Measurements from ENCODE around the gene MARK3.

DNA sequence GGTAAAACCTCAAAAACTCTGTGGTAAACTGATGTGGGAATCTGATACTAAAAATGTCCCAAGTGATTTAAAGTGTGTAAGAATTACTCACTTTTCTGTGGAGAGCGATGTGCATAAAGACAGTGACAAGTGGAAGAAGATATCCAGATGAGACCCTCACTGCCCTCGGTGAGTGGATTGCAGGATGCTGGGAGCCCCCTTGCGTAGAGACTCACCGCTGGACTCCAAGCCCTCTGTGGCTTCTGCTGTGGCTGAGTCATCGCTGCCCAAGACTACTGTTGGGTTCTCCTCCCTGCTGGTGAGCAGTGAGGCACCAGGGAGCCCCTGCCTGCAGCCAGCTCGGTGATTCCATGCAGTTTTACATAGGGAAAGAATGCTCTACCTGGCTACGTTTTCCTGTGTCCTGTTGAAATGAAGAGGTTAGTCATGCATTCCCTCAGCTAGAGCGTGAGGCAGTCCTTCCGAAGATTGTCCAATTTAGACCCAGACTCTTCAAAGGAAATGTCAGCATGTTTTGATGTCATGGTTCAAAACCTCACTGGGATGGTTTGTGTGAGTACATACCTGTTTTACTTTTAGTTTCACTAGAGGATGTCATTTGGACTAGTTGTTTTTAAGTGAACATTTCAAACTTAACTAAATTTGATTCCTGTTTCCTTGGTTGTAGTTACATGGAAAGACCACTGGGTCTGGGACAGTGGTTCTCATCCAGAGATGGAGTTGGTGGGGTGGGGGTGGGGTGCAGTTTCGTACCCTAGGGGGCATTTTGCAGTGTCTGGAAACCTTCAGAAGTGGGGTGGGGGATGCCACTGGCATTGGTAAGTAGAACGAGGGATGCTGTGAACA is 28.3 kb downstream of the TRAF3 start:
- PRO-cap, result bidirectional peak, plus-strand start at position 578 of the sequence, minus-strand start at position 479 of the sequence

DNA sequence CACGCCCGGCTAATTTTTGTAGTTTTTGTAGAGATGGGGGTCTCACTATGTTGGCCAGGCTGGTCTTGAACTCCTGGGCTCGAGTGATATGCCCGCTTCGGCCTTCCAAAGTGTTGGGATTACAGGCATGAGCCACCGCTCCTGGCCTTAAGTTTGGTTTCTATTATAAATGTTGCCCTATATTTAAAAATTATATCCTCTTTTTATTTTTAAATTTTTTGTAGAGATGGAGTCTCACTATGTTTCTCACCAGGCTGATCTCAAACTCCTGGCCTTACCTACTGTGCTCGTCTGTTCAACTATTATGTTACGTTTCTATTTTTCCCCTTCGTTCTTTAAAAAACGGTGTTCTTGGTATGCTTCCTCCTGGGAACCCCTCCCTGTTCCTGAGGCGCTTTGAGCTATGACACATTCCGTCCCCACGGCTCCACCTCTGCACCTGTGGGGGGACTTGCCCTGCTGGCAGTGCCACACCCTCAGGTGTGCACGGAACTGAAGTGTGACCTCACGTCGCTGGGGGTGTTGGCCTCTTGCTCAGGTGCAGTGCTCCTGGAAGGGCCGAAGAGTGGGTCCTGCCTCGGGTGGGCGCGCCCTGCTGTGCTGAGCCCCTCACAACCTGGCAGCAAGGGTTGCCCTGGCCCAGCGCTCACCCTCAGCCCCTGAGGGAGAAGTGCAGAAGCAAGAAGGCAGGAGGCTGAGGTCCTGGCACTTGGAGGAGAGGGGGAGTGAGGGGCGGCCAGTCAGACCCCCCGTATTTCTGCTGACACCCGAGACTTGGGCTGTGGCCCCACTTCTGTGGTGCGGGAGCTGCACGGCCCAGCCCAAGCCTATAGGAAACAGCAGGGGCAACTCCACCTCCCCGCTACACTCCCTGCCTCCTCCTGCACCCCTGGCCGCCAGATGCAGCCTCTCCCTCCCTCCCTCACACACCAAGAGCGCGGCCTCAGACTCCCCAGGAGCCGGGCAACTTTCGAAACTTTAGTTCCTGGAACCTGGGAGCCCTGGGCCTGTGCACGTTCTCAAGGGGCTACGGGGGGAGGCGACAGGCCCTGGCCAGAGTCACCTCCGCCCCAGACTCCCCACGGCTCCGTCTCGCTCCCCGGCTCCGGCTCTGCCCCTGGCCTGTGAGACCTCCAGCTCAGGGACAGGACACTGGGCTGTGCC is 5.0 kb downstream of the AMN start:
- PRO-cap, result no peak

GRCh38 chr14:102948843-102949466 is 26.5 kb downstream of the AMN start:
- PRO-cap, result bidirectional peak, plus-strand start at chr14:102949319, minus-strand start at chr14:102949188

DNA sequence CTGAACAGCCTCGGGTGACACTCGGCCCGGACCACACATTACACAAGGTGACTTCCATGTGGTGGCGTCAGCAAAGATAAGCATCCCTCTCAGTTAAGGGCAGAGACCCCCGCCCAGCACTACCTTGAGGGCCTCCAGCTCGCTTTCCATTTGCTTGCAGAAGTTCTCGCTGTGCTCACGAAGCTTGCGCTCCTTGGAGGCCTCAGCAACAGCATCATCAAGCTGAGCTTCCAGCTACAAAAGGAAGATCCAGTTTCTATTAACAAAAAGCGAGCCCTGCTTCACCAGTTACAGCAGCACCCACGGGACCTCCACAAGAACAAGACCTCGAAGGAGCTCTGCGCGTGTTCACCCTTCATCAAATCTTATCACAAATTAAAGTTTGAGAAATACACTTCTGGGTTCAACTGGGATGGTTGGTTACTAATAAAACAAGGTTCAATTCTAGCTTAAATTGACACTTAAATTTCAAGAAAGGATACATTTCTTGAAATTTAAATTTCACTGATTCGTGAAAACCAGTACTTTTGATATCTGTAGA is 47.6 kb downstream of the AMN start:
- PRO-cap, result no peak

GRCh38 chr14:103023675-103024310 is 33.6 kb downstream of the CDC42BPB start:
- PRO-cap, result no peak

DNA sequence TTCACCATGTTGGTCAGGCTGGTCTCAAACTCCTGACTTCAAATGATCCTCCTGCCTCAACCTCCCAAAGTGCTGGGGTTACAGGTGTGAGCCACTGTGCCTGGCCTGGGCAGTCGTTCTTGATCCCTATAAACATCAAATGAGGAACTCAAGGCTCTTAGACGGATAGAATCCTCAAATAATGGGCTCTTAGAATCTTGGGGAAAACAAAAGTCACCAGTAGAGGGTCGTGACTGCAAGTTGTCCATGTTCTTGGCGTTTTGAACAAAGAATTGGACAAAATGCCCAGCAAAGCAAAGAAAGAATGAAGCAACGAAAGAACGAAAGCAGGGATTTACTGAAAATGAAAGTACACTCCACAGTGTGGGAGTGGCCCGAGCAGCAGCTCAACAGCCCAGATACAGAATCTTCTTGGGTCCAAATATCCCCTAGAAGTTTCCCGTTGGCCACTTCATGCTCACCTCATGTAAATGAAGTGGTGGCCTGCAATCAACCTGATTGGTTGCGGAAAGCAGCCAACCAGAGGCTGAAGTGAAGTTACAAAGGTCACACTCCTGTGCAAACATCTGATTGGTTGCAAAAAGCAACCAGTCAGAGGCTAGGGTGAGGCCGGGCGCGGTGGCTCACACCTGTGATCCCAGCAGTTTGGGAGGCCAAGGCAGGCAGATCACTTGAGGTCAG is 8.3 kb upstream of the TNFAIP2 start:
- PRO-cap, result no peak

GRCh38 chr14:103118955-103119214 is 4.4 kb upstream of the TNFAIP2 start:
- PRO-cap, result no peak

- PRO-cap, result no peak
Measured at GRCh38 chr14:103121080-103121526, 2.2 kb upstream of the TNFAIP2 start.

- PRO-cap, result bidirectional peak, plus-strand start at chr14:103122426, minus-strand start at chr14:103122323
Measured at GRCh38 chr14:103121527-103122516, 1.4 kb upstream of the TNFAIP2 start.

- PRO-cap, result no peak
Measured at GRCh38 chr14:103124223-103124810, 1.1 kb downstream of the TNFAIP2 start.

DNA sequence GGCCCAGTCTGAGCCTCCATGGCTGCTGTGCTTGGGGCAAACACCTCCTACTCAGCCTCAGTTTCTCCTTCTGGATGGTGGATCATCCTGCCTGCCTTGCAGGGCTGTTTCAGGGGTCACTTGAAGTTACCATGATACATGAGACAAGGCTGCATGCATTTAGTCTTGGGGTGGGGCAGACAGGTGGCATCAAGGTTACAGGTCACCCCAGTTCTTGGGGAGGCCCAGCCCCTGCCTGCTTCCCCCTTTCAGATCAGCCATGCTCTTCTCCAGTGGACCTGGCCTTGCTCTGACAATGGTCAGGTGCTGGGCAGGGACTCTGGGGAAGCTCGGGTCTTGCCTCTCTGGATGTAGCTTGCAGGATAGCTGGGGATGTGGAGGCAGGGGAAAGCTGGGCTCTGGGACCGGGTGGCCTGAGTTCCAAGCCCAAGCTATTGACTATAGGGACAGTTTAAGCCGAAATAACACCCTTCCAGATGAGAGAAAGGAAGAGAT is 1.8 kb downstream of the TNFAIP2 start:
- PRO-cap, result no peak

GRCh38 chr14:103127378-103127540 is 4.0 kb downstream of the TNFAIP2 start:
- PRO-cap, result no peak

- PRO-cap, result no peak
Measured at GRCh38 chr14:103205537-103206475, 82.5 kb downstream of the TNFAIP2 start.

- PRO-cap, result bidirectional peak, plus-strand start at chr14:103334844, minus-strand start at chr14:103334806; bidirectional peak, plus-strand start at chr14:103335089, minus-strand start at chr14:103334996; bidirectional peak, plus-strand start at chr14:103335255, minus-strand start at chr14:103335139; unidirectional peak, minus-strand start at chr14:103335541
Measured at GRCh38 chr14:103334720-103335784, 1.0 kb downstream of the EIF5 start.

- PRO-cap, result no peak
Measured at GRCh38 chr14:103356096-103356519, 22.1 kb downstream of the EIF5 start.

DNA sequence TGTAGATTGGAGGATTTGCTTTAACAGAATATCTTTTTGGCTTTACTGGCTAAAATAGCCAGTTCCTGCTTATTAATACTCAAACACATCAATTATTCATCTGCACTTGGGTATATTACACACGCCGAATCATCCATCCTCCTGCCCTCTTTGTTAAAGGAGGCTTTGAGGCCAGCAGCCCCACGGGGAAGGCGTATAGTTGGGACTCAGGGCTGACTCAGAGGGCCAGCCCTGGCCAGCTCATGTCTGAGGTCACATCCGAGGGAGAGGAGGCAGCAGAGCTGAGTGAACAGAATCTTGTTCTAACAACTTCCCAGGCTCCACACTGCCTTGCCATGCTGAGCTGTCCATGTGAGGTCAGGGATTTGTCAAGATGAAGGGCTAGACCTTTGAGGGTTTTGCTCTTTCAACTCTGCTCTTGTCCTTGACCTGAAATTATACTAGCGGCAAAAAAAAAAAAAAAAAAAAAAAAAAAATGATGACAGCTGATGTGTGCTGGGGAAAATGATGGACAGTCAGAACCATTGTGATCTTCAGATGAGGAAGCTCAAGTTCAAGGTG is 12.6 kb upstream of the MARK3 start:
- PRO-cap, result no peak

- PRO-cap, result bidirectional peak, plus-strand start at chr14:103385421, minus-strand start at chr14:103385257
Measured at GRCh38 chr14:103385310-103385562, at the start of gene MARK3. MARK3 (plus strand) TSS chr14:103385415.

DNA sequence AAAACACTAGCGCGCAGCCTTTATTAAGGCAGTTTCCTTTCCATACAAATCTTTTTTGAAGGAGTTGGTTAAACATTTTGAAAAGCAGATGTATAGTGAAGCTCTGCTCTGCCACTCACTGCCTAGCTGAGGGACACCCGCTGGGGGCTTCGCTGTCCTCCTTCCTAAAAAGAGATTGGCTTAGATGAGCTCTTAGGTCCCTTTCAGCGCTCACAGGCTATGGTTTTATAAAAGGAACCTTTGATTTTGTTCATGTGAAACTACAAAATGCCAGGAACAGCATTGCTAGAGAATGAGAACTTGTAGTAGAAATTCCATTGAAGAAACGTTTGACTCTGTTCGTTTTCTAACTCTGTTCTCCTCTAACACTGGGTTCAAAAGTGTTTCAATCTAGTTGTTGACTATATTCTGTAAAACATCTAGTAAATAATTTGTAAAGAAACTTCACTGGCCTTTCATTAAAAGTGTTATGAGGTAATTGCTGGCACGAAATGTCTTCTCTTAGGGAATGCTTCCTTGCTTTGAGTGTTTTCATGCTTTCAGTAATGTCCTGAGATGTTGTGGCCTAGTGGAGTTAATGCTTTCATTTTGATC is 1.5 kb downstream of the MARK3 start:
- PRO-cap, result no peak

DNA sequence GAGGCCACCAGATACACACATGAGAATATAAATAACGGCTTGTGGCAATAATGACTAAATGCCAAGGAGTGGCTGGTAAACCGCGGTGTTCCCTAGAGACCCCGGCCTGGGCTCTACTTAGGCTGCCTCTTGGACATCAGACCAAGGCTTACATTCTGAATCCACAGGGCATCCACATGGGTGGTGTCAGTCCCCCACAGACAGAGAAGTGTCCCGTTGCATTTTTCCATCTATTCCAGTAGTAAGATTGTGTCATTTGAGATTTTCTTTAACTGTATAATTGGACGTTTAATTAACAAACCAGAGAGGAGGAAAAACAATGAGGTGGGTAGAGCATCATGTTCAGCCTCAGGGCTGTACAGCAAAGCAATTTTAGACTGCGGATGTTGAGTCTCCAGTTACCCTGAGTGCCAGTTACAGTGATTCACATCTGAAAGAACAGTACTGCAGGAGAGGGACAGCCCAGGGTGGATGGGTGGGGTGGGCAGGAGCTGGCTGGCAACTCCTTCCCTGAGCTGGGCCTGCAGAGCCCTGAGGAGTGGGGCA is 20.5 kb downstream of the CKB start:
- PRO-cap, result no peak

- PRO-cap, result unidirectional peak, plus-strand start at chr14:103520908
Measured at GRCh38 chr14:103520684-103521178, 1.9 kb downstream of the CKB start.